Parietal lobe (tissue), 2 donors: ENCODE measurements around a stretch of chr21.

DNA sequence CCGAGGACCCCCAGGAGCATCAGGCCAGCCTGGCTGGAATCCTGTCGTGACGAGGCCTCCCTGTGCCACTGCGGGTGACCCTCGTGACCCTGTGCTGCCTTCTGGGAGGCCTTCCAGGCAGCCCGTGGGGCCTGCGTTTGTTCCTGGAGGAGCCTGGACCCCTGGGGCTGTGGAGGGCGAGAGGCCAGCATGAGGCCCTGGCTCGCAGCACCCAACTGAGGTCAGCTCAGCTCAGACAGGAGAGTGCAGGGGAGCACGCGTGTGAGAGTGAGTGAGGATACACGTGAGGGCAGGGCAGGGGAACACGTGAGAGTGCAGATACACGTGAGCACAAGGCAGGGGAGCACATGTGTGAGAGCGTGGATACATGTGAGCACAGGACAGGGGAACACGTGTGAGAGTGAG, 432 bp upstream of the FTCD start:
- RAMPAGE, long total RNA: no peak

DNA sequence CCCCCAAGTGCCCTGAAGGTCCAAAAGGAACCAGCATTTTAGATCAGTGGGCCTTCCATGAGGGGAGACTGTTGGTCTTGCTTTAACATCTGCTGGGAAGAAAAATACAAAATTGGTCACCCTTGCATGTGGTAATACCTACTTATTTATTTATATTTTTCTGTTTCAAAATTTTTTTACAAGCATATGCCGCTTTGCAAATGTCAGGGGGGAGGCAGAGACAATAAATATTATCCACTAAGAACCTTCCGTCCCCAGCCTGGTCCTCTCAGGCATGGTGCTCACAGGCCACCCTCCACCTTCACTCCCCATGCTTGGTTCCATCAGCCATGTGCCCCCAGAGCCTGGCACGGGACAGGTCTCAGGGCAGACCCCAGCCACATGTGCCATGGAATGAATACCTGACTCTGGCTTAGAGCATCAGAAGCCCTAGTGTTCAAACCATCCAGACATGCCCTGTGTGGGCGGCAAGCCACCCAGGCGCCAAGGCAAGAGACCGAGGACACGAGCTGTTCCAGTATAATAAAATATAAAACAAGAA, 5.5 kb downstream of the LSS start:
- RAMPAGE, long total RNA: no peak

GRCh38 chr21:46256241-46256723, 27.7 kb upstream of the LSS start:
- RAMPAGE, long total RNA: no peak

- RAMPAGE, long total RNA: no peak
These were observed 2.2 kb downstream of the PCNT start for GRCh38 chr21:46326032-46326600.

DNA sequence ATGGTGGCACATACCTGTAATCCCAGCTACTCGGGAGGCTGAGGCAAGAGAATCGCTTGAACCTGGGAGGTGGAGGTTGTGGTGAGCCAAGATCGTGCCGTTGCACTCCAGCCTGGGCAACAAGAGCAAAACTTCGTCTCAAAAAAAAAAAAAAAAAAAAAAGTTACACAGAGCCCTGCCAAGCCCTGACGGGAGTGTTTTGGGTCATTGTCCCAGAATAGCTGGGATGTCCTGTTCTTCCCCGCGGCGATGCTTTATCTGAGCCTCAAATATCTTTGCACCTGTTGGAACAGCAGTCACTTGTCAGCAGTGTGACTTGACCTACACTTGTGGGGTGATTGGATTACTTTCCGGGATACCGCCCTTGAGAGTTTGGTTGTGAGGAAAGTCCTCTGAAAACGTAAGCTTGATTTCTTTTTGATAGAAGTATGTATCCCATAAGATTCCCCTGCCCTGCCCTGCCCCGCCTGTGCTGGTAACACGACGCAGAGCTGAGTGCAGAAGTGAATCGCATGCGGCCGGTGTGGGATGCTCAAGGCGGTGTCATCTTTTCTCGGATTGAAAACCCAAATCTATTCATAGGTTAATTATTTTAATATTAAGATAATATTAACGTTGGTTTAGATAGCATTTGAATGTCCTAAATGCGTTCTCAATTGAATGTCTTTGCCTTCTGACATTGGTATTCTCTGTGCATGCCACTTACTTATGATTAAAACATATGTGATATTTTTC, 50.9 kb downstream of the PCNT start:
- RAMPAGE, long total RNA: no peak

DNA sequence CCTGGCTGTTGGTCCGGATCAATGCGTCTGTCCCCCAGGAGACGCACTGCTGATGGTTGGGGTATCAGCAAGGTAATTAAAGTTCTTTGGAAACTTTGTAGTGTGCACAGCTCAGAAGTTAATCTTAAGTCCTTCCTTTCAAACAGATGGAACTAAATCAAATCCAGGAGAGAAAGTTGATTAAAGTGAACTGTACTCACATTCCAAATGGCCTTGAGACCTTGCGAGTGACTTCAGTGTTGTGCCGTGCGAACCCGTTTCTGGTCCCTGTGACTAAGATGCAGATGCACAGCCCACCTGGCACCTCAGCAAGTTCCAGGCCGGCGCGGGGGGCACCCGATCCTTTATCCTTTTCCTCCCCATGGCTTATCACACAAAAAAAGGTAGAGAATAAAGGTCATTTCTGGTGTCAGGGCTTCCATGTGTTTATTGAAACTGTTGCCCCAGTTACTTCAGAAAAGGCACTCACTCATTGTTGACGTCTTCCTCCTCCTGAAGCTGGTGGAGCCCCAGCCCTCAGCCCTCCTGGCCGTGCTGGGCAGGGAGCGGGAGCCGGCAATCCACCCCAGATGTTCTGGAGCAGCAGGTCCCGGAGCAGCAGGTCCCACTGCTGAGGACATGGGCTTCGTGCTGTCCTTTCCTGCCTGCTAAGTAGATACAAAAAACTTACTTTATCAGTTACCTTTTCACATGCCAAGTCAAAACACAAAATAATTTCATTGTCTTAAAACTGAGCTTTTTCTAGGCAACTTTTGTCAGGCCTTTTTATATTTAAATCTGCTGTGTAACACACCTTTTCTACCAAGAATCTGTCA, 53.0 kb downstream of the PCNT start:
- RAMPAGE, long total RNA: no peak

GRCh38 chr21:46386585-46386880, 62.6 kb downstream of the PCNT start:
- RAMPAGE, long total RNA: no peak

GRCh38 chr21:46425460-46426024, 33.1 kb upstream of the DIP2A start:
- RAMPAGE, long total RNA: no peak

DNA sequence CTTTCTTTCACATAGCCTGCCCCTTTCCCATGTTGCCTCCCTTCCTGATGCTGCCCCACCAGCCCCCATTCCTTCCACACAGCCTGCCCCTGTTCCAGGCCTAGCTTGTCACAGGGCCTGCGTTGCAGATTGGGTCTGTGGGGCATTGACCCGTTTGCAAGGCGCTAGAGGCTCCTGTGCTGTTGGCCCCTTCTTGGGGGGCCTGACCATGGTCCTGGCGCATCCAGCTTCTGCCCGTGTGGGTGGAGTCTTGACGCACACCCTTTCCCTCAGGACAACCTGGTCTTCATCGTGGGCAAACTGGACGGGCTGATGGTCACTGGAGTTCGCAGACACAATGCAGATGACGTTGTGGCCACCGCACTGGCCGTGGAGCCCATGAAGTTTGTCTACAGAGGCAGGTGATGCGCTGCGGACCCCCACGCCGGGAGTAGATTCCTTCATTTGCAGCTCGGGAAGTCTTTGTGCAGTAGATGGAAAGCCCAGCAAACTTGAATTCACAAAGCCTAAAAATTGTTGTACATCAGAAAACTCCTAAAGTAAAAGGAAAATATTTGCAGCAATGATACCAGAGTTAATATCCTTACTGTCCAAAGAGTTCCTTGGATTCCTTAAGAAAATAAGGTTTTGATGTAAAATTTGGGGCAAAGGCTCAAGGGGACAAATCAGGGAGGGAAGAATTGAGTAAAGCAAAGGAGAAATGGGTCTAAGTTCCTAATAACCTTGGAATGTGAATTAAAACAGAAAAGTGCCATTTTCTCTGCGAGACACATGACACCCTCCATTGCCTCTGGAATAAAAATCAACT, 58.0 kb downstream of the S100B start:
- RAMPAGE, long total RNA: no peak